Testis (tissue), 5 donors: ENCODE results near the gene NEK7.

GRCh38 chr1:197178928-197179405 is 22.1 kb downstream of the ZBTB41 start:
- PRO-cap, 3 experiments: no peak in any of the 3 experiments
- RAMPAGE, long total RNA, 2 experiments: no peak in any of the 2 experiments
- RRBS: no CpG with 5 or more reads among the region's 1 CpG

GRCh38 chr1:197197300-197197687 is 3.8 kb downstream of the ZBTB41 start:
- PRO-cap, 3 experiments: peak in 1 of 3 experiments; most common plus-strand start chr1:197197585 (in 1)
- RAMPAGE, long total RNA, 2 experiments: no peak in any of the 2 experiments
- RRBS: no CpG with 5 or more reads among the region's 2 CpGs

- PRO-cap, 3 experiments: no peak in any of the 3 experiments
- RAMPAGE, long total RNA, 2 experiments: no peak in any of the 2 experiments
Observed at GRCh38 chr1:197200293-197200513, 890 bp downstream of the ZBTB41 start.

DNA sequence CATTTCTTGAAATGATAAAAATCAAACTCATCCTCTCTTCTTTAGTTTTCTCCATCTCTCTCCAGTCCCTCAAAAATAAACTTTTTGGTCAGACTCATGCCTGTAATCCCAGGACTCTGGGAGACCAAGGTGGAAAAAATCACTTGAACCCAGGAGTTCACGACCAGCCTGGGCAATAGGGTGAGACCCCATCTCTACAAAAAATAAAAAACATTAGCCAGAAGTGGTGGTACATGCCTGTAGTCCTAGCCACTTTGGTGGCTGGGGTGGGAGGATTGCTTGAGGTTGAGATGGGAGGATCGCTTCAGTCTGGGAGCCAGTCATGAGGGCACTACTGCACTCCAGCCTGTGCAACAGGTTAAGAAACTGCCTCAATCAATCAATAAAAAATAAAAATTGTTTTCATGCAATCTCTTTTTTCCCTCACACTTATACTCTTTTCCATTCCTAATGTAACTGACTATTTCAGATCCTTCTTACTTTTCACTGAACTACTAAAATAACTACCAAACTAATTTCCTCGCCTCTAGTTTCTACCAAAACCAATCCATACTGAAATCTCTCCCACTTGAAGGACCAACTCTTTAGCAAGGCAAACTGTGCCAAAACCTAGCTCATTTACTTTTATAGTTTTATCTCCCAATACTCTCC is 71.3 kb downstream of the DENND1B start:
- PRO-cap, 3 experiments: no peak in any of the 3 experiments
- RAMPAGE, long total RNA, 2 experiments: start-site peak on the minus strand in 1 of 2 experiments, centred at position 253 of the sequence, 7 reads per replicate
- RRBS: no CpG with 5 or more reads among the region's 3 CpGs

DNA sequence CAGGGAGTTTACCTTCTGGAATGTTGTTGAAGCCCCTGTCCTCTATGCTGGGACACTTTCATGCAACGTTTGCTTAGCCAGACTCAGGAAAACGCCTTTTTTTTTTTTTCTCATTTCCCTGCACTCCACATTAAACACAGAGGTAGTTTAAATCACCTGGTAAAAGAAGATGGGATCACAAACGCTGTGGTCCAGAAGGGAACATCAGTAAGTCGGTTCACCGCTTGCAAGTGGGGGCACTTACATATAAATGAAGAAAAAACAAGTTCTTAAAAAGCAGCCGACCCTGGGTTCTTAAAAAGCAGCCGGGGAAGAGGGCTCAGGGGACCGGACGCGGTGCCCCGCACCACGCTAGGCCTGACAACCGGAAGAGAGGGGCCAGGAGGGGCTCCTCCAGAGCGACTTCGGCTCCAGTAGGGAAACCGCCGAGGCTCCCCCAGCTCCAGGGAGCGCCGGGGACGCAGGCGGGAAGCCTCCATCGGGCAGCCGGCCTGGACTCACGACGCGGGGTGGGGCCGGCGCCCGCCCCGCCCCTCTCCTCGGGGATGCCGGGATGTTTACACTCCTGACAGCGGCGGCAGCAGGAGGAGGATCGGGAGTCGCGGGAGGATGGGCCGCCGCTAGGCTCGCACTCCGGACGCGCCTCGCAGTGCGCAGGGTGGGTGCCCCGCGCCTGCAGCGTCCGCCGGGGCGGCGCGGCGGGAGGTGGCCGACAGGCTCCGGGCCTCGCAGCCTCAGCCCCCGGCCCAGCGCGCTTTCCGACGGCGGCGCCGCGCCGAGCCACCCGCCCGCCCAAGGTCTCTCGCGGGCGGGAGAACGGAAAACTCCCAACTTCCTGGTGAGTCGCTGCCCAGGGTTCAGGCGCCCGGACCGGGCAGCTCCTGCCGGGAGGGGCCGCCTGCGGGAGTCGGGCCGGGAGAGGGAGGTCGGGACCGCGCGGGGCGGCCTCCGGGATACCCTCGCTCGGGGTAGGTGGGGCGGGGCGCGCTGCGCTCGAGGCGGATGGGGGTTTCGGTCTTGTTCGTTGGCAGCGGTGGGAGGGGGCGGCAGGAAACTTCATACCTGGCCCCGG is at the start of gene NEK7:
NEK7 (plus strand) TSS at position 560 of the 1,072 bp plus-strand sequence.
- PRO-cap, 3 experiments: peak in 3 of 3 experiments; most common plus-strand start position 595 of the sequence (in 3); most common minus-strand start position 504 of the sequence (in 2)
- RAMPAGE, long total RNA, 2 experiments: start-site peak on the minus strand in 1 of 2 experiments, centred at position 366 of the sequence, 9 reads per replicate
- RRBS: 2% methylated on average over 36 of the region's 101 CpGs

DNA sequence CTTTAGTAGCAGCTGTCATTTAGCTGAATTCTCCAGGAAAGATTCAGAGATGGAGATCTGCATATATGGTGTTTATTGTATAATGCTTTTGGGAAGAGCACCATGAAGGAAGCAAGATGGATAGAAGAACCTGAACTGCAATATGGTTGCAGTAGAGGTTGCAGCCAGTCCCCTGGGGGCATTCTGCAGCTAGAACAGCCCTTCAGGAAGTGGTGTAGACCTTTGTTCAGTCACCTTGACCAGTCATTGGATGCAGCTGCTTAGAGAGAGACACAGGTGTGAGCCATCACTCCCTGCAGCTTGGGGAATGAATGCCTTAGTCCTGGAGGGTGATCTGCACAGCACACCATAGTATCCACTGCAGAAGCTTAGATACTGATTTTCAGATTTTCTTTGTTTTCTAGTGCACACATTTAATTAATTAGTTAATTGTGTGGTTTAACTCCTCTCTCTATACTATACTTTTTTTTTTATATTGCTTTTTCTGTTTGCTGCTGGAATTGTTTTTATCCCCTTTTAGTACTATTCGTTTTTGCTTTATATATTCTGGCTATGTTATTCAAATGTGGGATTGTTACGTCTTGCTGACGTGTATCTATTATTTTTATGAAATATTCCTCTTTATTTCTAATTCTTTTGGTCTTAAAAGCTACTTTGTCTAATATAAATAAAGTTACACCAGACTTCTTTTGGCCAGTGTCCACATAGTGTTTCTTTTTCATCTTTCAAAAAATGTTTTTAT is 42.4 kb downstream of the NEK7 start:
- PRO-cap, 3 experiments: no peak in any of the 3 experiments
- RAMPAGE, long total RNA, 2 experiments: no peak in any of the 2 experiments
- RRBS: no CpG with 5 or more reads among the region's 3 CpGs

- PRO-cap, 3 experiments: no peak in any of the 3 experiments
- RAMPAGE, long total RNA, 2 experiments: no peak in any of the 2 experiments
- RRBS: no CpG with 5 or more reads among the region's 8 CpGs
Observed at GRCh38 chr1:198211270-198212003, 54.6 kb downstream of the NEK7 start.

DNA sequence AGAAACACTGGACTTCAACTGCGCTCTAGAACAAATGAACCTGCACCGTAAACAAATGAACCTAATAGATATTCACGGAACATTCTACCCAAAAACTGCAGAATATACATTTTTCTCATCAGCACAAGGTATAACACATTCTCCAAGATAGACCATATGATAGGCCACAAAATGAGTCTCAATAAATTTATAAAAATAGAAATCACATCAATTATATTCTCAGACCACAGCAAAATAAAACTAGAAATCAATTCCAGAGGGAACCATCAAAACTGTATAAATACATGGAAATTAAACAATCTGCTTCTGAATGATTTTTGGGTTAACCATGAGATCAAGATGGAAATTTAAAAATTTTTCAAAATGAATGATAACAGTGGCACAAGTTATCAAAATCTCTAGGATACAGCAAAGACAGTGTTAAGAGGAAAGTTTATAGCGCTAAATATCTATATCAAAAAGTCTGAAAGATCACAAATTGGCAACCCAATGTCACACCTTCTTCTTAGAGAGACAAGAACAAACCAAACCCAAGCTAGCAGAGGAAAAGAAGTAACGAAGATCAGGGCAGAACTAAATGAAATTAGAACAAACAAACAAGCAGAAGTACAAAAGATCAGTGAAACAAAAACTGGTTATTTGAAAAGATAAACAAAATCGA is 59.3 kb downstream of the NEK7 start:
- PRO-cap, 3 experiments: no peak in any of the 3 experiments
- RAMPAGE, long total RNA, 2 experiments: no peak in any of the 2 experiments
- RRBS: no CpG with 5 or more reads among the region's 6 CpGs

DNA sequence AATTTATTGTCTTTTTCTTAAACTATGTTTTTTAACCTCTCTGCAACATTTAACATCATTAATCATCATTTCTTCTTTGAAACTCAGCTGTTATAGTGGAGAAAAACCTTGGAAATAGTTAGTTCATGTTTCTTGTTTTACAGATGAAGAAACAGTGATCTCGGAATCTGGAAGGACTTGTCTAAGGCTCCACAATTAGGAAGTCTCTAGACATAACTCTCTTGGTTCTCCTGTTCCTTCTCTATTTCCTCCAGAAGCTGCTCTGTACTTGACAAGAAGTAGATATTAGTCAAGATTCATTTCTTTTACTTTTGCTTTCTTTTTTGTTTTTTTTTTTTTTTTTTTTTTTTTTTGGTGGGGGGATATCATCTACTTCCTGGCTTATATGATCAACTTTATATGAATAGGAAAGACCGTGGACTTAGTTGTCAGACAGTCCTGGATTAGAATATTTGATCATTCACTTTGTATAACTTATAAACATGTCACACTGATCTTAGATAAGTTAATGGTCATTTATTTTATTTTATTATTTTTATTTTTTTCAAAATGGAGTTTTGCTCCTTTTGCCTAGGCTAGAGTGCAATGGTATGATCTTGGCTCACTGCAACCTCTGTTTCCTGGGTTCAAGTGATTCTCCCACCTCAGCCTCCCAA is 25.9 kb upstream of the PTPRC start:
- PRO-cap, 3 experiments: no peak in any of the 3 experiments
- RAMPAGE, long total RNA, 2 experiments: no peak in any of the 2 experiments
- RRBS: no CpG with 5 or more reads among the region's 2 CpGs

GRCh38 chr1:198656241-198656914 is 17.5 kb downstream of the PTPRC start:
- PRO-cap, 3 experiments: peak in 1 of 3 experiments; most common plus-strand start chr1:198656774 (in 1); most common minus-strand start chr1:198656606 (in 1)
- RAMPAGE, long total RNA, 2 experiments: no peak in any of the 2 experiments
- RRBS: no CpG with 5 or more reads among the region's 4 CpGs

GRCh38 chr1:198668521-198668910 is 29.7 kb downstream of the PTPRC start:
- PRO-cap, 3 experiments: no peak in any of the 3 experiments
- RAMPAGE, long total RNA, 2 experiments: no peak in any of the 2 experiments
- RRBS: no CpG with 5 or more reads among the region's 1 CpG

GRCh38 chr1:199691405-199692207 is 335.9 kb upstream of the NR5A2 start:
- PRO-cap, 3 experiments: peak in 1 of 3 experiments; most common minus-strand start chr1:199691712 (in 1)
- RAMPAGE, long total RNA, 2 experiments: no peak in any of the 2 experiments
- RRBS: no CpG with 5 or more reads among the region's 4 CpGs

DNA sequence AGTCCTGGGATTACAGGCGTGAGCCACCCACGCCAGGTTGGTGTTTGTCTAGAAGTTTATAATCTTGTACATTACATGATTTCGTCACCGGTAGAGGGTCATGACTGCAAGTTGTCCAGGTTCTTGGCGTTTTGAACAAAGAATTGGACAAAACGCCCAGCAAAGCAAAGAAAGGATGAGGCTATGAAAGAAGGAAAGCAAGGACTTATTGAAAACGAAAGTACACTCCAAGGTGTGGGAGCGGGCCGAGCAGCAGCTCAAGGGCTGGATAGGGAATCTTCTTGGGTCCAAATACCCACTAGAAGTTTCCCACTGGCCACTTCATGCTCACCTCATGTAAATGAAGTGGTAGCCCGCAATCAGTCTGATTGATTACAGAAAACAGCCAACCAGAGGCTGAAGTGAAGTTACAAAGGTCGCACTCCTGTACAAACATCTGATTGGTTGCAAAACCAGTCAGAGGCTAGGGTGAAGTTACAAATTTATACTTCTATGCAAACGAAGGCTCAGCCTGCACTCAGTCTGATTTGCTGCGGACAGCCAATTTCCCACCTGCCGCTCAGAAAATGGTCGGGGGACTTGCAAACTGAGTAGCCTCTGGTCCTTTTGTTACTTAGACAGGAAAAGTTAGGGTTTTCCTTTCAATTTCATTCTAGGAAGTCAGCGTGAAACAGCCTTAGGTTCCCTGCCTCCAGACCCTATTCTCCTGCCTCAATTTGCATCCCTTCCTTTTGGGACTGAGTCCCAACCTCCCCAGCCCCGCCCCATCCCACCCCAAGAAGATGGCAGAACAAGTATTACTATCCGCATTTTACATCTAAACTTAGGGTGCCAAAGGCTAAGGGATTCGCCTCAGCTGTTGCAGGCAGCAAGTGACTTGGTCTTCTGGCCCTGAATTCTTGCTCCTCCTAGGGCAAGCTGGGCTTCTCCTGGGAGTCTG is 161.7 kb upstream of the NR5A2 start:
- PRO-cap, 3 experiments: no peak in any of the 3 experiments
- RAMPAGE, long total RNA, 2 experiments: no peak in any of the 2 experiments
- RRBS: no CpG with 5 or more reads among the region's 19 CpGs

DNA sequence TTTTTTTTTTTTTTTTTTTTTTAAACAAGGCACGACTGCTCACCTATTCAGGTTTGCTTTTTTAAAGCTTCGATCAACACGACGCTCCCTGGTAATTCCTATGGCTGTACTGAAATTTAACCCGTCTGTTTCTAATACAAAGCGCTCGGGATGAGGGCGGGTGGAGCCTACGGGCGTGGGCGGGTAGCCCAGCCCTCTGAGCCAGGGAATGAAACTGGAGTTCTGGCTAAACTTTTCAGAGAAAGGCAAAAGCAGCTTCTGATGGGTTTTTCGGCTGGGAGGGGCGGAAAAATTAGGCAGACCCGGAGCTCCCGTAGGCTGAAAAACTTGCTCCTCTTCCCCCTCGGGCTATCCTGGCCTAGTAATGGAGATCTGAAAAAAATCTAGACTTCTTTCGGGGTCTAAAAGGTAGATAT is 7.3 kb downstream of the NR5A2 start:
- PRO-cap, 3 experiments: peak in 2 of 3 experiments; most common plus-strand start position 238 of the sequence (in 2)
- RAMPAGE, long total RNA, 2 experiments: no peak in any of the 2 experiments
- RRBS: no CpG with 5 or more reads among the region's 17 CpGs

GRCh38 chr1:200036264-200037216 is 9.0 kb downstream of the NR5A2 start:
- PRO-cap, 3 experiments: no peak in any of the 3 experiments
- RAMPAGE, long total RNA, 2 experiments: no peak in any of the 2 experiments
- RRBS: no CpG with 5 or more reads among the region's 29 CpGs

GRCh38 chr1:200048060-200048693 is 20.7 kb downstream of the NR5A2 start:
- PRO-cap, 3 experiments: no peak in any of the 3 experiments
- RAMPAGE, long total RNA, 2 experiments: no peak in any of the 2 experiments
- RRBS: no CpG with 5 or more reads among the region's 9 CpGs

GRCh38 chr1:200227824-200228779 is 181.7 kb downstream of the ZNF281 start:
- PRO-cap, 3 experiments: peak in 1 of 3 experiments; most common plus-strand start chr1:200228319 (in 1)
- RAMPAGE, long total RNA, 2 experiments: no peak in any of the 2 experiments
- RRBS: no CpG with 5 or more reads among the region's 10 CpGs

GRCh38 chr1:200302943-200303418 is 106.9 kb downstream of the ZNF281 start:
- PRO-cap, 3 experiments: no peak in any of the 3 experiments
- RAMPAGE, long total RNA, 2 experiments: no peak in any of the 2 experiments
- RRBS: no CpG with 5 or more reads among the region's 13 CpGs

GRCh38 chr1:200368176-200368656 is 41.6 kb downstream of the ZNF281 start:
- PRO-cap, 3 experiments: no peak in any of the 3 experiments
- RAMPAGE, long total RNA, 2 experiments: no peak in any of the 2 experiments
- RRBS: no CpG with 5 or more reads among the region's 7 CpGs

- PRO-cap, 3 experiments: no peak in any of the 3 experiments
- RAMPAGE, long total RNA, 2 experiments: no peak in any of the 2 experiments
- RRBS: no CpG with 5 or more reads among the region's 2 CpGs
Observed at GRCh38 chr1:200401205-200401668, 8.6 kb downstream of the ZNF281 start.